ENCODE measurements around the genes HBA1 and LUC7L.

DNA sequence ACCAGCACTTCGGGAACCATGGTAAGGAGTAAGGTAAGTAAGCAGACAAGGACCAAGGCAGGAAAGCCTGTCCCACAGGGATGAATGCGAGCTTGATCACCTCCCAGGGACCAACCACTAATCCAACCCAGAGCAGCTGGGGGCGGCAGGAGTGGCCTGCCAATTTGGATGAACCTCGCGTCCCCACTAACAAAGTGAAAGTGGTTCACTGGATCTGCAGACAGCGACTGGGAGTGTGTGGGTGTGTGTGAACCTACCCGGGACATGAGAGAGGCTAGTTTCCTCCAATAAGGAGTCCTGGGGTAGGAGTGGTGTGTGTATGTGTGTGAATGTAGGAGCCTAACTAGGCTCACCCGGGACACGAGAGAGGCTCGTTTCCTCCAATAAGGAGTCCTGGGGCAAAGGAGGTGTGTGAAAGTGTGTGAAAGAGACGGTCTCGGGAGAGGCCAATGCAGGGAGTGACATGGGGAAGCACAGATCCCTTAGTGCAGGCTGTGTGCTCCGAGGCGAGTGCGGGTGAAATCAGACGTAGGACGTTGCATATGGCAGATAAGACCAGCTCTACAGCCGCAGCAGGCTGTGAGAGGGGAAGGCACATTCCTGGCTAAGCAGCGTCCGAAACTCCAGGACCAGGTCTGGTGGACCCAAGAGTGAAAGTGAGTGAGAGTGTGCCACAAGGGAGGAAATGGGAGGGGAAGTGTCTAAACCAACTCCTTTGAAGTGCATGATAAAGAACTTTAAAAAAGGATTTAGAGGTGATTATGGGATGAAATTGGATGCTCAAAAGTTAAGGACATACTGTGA lies 11.5 kb downstream of the POLR3K start:
- PRO-cap, result no peak

GRCh38 chr16:64605-65077 lies 7.8 kb downstream of the RHBDF1 start:
- PRO-cap, result no peak

GRCh38 chr16:74117-74763 lies 1.8 kb upstream of the RHBDF1 start:
- PRO-cap, result no peak

GRCh38 chr16:78350-79570 lies 735 bp downstream of the MPG start:
- PRO-cap, result bidirectional peak, plus-strand start at chr16:78894, minus-strand start at chr16:78611; bidirectional peak, plus-strand start at chr16:79638, minus-strand start at chr16:79530

DNA sequence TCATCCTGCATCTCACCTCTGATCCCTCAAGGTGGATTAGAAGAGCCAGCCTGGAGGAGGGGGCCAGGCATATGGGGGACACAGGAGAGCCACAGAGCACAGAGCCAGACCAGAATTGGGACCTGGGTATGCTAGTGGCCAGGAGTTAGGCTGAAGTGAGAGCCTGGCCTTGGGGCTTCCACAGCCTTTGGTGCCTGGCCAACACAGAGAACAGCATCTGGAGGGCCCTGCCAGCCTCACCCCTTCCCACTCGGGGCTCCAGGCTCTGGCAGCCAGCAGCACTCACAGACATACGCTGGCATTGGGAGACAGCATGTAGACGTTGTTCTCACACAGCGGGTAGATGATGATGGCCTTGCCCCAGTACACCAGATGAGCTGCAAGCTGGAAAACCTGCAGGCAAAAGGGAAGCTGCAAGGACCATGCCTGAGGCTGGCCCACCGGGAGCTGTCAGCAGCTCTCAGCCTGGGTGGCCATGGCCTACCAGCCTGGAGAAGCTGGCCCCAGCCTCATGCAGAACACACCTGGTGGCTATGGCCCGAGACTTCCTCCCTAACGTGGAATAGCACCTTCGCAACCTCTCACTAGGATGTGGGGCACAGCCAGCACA lies 15.0 kb downstream of the MPG start:
- PRO-cap, result no peak

DNA sequence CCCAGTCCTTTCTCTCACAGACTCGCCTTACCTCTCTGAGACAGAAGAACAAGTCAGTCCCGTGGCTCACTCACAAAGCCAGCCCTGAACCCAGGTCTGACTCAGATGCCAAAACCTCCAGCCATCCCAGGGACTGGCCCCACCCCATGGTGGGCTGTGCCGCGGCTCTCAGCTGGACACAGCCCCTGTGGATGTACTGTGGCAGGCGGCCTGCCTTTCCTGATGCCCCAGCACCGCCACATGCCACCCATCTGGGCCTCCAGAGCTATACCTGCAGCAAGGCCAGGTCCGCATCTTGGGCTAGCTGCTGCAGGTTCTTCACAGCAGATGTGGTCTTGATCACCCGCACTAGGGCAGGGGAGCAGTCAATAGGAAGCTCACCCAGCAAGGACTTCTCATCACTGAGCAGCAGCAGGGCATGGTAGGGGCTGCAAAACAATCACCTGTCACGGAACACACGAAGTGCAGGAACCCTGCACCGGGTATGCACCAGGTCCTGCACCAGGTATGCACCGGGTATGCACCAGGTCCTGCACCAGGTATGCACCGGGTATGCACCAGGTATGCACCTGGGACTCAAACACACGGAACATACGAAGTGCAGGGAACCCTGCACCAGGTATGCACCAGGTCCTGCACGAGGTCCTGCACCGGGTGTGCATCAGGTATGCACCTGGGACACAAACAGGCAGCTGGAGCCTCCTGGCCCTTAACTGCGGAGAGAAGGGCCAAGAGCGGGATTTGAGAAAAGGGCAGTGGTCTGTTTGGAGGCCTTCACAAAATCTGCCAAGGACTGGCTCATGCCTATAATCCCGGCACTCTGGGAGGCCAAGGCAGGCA lies 20.1 kb downstream of the MPG start:
- PRO-cap, result no peak

DNA sequence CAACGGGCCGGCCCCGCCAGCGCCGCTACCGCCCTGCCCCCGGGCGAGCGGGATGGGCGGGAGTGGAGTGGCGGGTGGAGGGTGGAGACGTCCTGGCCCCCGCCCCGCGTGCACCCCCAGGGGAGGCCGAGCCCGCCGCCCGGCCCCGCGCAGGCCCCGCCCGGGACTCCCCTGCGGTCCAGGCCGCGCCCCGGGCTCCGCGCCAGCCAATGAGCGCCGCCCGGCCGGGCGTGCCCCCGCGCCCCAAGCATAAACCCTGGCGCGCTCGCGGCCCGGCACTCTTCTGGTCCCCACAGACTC lies at the start of gene HBA1:
Gene HBA1, plus strand, starts transcription at position 278 of the 300 bp plus-strand sequence.
- PRO-cap, result no peak

DNA sequence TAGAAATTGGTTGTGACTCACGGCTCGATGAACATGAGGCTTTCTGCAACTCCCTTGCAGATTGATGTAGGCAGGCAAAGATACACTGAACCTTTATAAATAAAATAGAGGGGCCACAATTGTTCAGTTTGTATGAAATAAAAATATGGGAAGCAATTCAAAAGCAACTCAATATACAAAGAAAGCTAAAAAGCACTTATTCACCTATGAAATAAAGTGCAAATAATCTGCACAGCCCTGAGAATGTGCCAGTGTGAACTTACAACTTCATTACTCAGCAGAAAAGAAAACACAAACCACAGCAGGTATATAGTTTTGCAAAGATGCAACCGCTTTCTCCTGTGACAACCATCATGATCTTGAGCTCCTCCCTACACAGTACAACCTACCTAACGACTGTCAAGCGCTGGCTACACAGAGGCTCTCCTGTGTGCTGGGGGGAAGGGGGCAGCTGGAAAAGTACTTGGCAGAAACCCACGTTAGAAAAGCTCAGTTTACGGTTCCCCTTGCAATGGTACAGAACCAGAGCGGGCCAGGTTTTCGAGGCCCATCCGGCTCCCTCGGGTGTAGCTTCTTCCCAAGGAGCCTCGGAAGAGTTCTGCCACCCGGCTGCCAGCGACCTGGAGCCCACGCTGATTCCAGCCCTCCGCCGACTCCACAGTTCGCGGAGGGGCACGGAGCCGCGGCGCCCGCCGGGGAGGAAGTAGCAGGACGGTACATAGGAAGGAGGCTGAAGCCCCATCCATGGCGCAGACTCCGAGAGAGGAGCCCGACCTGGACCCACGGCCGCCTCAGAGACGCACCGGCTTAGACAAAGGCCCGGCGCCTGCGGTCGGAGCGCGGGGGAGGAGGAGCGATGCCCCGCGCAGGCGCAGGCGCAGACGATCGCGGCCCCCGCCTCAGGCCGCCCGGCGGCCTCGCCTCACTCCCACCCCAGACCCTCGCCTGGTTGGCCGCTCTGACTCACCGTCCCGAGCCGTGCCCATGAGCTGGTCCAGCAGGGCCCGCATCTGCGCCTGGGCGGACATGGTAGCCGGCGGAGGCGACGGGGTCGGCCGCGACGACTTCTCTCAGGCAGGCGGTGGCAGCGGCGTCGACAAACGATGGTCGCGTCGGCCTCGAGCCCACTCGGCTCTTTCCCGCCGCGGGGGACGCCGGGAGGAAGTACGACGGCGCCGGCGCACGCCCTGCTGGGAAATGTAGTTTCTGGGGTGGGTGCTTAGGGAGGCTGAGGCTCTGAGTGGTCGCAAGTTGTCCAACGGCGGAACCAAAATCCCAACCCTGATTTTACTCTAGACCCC lies at the start of gene LUC7L:
Gene LUC7L, minus strand, starts transcription at position 1,138 of the 1,301 bp plus-strand sequence.
- PRO-cap, result bidirectional peak, plus-strand start at position 880 of the sequence, minus-strand start at position 809 of the sequence; bidirectional peak, plus-strand start at position 1,141 of the sequence, minus-strand start at position 1,138 of the sequence

DNA sequence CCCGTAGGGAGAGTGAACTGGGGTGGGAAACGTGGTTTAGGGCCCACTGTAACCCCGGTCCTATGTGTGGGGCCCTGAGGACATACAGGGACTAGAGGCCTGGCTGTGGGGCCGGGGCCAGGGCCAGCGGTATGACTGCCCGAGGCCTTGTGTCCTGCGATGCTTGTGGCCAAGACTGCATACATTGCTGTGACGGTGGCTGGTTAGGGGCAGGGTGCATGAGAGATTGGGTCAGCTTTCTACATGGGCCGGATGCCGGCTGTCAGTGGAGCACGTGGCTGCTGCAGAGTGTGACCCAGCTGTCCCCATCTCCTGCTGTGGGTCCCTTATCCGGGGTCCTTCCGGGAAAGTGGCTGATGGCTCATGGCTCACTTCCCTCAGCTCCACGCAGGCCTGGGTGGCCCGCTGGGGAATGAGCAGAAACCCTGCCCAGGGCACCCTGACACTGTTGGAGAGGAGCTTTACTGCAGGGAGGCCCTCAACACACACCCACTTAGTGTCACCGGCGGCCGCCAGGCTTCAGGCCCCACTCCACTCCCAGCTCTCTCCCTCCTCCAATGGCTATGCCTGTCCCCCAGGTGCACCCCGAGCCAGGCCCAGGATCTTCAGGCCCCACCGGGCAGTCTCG lies 712 bp upstream of the RGS11 start:
- PRO-cap, result no peak

DNA sequence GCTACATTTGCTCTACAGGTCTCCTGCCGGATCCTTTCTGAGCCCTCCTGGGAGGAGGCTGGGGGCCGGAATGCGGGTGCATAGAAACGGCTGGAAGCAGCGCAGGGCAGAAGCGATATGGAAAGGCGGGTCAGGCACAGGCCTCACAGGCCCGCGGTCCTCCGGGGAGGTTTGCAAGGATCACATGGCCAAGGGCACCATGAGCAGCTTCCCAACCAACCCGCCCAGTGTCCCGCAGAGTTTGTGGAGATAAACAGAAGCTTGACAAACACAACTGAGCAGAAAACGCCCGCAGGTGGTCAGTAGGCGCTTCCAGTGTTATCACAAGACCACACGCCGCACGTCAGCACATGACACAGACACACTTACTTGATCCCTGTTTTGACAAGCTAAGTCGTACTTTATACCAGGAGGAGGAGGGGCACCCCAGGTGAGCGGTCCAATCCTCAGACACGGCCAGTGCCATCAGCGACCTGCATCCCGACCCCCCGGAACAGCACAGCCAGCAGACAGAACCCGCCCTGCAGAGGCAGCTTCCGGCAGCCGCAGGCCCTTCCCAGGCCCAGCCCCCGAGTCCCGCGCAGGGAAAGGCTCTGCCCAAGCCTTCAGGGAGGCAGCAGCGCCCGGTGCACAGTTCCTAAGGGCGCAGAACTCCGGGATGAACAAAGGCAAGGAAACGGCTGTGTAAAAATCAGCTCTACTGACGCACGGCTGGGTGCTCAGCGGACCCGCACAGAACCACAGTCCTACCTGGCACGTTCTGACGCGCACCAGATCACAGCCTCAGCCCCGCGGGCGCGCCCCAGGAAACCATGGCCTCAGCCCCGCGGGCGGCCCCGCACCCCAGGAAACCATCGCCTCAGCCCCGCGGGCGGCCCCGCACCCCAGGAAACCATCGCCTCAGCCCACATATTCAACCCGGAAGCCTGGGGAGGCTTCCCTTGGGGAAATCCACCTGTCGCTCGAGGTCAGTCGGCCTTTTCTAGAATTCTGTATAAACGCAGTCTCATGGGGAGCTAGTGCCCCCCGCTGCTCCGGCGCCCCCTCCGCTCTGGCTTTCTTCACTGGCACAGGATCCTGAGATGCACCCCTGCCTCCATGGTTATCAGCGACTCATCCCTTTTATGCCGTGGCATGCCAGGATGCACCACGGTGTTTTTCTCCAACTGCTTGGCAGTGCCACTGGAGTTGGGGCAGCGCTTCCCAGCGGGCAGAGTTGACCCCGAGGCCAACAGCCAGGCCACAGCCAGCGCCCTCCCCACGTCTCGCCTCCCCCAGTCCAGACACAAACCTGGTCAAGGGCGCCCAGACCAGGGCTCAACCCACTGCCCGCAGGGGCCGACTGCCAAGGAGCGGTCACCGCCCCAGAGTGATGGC lies 27.8 kb downstream of the AXIN1 start:
- PRO-cap, result no peak

DNA sequence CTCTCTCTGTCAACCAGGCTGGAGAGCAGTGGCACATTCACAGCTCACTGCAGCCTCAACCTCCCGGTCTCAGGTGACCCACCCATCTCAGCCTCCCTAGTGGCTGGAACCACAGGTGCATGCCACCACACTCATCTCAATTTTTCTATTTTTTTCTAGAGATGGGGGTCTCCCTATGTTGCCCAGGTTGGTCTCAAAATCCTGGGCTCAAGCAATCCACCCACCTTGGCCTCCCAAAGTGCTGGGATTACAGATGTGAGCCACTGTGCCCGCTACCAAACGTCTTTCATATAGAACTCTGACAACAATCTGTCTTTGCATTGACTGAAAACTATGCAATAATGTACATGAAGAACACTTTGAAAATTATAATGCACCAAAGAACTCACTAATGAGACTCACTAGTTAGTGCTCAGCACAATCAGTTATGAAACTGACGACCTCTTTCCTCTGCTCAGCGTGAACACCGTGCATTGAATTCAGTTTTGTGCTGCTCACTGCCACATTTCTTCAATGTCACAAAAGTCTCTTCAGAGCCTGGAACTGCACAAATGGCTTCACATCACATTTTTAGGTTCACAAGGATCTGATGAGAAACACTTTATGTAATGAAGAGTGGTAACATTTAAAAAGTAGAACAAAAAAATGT lies 22.3 kb downstream of the AXIN1 start:
- PRO-cap, result no peak

DNA sequence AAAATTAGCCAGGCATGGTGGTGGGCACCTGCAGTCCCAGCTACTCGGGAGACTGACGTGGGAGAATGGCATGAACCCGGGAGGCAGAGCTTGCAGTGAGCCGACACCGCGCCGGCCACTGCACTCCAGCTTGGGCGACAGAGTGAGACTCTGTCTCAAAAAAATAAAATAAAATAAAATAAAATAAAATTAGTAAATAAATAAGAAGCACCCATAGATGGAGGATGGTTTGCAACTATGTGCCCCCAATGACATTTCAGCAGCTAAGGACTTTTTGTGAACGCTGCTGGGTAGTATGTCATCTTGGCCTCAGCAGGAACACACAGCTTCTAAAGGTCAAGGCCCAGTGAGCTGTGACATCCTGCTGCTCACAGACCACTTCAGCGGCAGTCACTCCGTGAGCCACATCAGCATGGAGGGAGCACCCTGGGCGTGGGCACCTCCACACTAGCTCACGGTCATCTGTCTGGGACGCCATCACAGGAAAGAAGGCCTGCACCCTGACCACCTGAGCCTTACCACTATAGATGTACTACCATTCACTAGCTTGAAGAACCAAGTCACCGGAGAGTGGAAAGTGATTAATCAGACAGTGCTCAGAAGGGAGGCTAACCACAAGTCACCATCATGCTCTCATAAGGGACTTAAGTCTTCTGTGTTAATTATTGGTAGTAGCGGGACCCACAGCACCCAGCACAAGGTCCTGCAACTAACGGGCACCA lies 3.4 kb downstream of the AXIN1 start:
- PRO-cap, result no peak

DNA sequence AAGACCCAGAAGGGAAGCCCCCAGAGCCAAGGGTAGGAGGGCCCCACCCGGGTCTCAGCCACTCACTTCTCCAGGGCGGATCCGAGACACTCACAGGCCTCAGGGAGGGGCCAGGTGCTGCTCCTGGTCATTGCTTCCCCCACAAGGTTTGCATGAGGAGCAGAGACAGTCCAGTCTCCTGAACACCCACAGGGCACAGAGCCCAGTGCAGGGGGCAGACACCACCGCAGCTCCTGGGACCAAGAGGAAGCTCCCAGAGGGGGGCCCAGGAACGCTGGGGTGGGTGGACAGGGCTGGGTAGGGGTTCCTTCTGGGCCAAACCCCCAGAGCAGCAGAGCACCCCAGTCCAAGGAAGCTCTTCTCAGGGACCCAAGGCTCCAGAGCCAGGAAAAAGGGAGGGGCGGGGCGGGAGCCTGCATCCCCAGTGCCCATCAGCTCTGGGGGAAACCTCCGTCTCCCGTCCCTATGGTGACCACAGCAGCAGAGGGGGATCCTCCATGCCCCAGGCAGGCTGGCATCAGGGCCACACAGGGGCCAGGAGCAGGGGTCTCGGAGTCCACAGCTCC lies 746 bp upstream of the MRPL28 start:
- PRO-cap, result no peak

- PRO-cap, result bidirectional peak, plus-strand start at chr16:424537, minus-strand start at chr16:424418
These were observed 1.2 kb upstream of the RAB11FIP3 start for GRCh38 chr16:424312-424604.

GRCh38 chr16:483556-484150 lies 43.9 kb upstream of the CAPN15 start:
- PRO-cap, result no peak

GRCh38 chr16:502874-503251 lies 24.6 kb upstream of the CAPN15 start:
- PRO-cap, result no peak

- PRO-cap, result no peak
These were observed 6.6 kb upstream of the CAPN15 start for GRCh38 chr16:520792-521363.

DNA sequence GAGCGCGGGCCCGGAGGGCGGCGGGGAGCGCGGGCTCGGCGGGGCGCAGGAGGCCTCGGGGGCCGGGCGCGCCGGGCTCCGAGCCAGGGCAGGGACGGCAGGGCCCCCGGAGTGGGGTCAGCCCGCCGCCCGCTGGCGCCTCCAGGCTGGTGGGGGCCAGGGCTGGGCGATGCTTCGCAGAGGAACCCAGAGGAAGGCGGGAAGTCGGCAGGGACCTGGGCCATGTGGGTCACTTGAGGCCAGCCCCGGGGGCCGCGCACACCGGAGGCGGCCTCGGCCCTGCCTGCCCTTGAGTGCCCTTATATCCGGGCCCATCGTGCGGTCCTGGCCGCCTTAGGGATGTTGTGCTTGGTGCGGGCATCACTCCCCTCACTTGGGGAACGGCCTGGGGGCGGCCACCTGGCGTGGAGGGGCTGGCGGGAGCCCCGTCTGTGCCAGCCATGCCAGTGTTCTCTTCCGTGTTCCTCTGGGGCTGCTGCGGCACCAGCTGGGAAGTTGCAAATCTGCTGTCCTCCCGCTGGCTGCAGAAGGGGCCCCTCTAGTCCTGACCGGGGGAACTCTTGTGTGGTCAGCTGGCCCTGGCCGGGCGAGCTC lies 669 bp downstream of the CAPN15 start:
- PRO-cap, result bidirectional peak, plus-strand start at position 440 of the sequence, minus-strand start at position 468 of the sequence

GRCh38 chr16:535922-536366 lies 8.4 kb downstream of the CAPN15 start:
- PRO-cap, result no peak

DNA sequence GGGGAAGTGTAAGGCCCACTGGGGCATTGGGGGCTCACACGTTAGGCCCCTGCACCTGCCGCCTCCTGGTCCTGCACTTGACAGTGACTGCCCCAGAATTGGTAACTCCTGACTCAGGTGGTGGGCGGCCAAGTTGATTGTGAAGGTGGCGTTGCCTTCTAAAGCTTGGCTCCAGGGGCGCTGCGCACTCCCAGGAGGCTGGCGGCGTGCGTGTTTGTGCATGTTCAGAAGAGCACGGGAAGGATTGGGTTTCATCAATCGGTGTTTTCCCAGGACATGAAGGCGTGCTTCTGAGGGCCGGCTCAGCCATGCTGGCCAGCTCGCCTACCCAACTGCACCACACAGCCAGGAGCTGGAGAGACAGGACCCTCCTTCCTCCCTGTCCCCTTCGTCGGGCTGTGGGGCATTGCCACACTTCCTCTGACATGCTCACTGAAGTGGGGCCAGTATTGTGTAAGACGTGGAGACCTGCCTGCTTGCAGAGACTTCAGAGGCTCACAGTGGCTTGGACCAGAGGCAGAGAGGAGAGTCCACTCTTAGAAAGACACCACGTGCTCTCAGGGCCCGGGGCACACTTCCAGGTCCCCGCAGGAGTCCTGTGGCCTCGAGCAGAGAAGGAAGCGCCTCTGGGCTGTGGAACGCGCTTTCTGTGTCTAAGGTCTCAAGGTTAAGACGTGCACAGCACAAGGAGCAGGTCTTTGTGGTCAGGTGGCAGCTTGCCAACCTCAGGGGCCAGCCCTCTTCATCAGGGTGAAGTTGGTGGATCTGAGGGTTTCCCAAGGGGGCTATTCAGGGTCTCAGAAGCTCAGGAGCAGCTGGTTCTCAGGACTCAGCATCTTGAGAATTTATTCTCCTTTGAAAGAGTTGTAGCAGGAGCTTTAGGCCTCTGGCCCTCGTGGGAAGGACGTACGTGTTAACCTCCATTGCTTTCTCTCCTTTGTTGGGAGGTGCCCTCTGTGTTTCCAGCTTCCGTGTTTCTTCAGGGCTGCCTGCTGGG lies 2.9 kb downstream of the RAB40C start:
- PRO-cap, result bidirectional peak, plus-strand start at position 623 of the sequence, minus-strand start at position 398 of the sequence

Measured in left lung (tissue), 1 donor.